ENCODE data around the genes TRIM49D2, SLC36A4, TAF1D, GPR83 and C11orf97.

DNA sequence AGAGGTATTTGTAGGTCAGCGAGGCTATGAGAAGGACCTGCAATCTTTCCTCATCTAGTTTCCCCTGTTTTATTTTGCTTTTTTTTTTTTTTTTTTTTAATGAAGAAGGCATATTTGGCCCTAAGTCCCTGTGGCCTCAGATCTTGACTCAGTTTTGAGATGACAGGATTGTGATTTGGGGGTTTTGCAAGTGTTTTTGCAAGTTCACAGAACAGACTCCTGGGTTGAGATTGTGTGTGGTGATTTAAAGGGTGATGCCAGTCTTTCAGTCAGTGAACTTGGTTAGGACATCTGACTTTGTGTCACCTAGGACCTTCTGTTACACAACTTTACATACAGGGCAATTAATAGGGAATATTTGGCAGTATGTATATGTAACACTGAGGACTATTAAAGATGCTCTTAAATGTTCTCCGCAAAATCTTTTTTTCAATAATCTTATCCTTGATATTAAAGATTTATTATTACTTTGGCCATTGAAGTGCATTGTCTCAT, 845 bp downstream of the TMEM135 start:
- RRBS, result no CpG with 5 or more reads among the region's 2 CpGs

GRCh38 chr11:88316128-88316608, 21.4 kb downstream of the CTSC start:
- RRBS, result no CpG with 5 or more reads among the region's 6 CpGs

DNA sequence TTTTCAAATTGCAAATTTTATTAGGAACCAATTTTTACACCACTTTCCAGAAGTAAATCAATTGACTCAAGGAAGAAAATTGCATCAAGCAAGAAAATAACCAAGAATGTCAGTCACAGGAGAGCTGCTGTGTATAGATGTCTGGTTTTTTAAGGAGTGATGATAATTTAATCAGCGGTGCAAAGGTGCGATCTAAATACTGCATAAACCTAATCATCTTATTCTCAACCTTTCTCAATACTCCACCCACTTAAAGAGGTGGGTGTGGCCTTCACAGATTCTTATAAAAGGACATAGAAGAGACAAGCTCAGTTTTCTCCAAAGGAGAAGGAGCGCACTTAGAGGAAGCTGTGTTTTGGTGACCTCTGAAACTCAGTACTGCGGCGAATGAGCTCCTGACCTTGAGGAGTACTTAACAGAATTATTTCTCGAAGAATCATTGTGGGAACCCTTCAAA, at the start of gene TRIM49D2:
TRIM49D2 (plus strand) TSS at position 358 of the 457 bp plus-strand sequence.
- RRBS, result no CpG with 5 or more reads among the region's 6 CpGs

GRCh38 chr11:91982225-91982483, 242.5 kb upstream of the FAT3 start:
- RRBS, result no CpG with 5 or more reads among the region's 1 CpG

DNA sequence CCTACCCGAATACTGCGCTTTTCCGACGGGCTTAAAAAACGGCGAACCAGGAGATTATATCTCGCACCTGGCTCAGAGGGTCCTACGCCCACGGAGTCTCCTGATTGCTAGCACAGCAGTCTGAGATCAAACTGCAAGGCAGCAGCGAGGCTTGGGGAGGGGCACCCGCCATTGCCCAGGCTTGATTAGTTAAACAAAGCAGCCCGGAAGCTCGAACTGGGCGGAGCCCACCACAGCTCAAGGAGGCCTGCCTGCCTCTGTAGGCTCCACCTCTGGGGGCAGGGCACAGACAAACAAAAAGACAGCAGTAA, 197.5 kb upstream of the FAT3 start:
- RRBS, result no CpG with 5 or more reads among the region's 14 CpGs

DNA sequence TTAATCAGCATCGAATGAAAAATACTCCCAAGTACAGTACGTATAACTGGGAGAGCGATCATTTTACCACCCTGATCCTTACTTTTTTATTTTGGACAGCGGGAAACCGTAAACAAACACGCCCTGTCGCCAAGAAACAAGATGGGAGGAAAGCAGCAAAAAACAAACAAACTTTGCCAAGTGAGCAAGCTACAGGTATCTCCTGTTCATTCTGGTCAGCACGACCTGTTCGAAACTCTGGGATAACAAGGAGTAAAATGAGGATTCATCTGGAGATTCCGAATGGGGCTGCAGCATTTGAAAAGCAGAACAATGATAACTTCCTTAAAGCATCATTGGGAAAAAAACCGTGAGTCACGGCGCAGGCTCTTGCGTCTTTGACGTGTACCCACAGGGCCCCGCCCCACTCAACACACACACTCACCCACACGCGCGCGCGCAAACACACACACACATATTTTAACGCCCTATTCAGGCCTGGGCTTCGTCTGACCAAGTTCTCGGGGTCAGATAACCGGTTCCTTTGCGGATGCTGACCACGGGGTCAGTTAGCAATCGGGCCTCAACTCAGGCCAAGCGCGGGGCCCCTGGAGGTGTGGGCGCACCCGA, 577 bp downstream of the SLC36A4 start:
- RRBS, result no CpG with 5 or more reads among the region's 32 CpGs

GRCh38 chr11:93197719-93198606, at the start of gene SLC36A4:
Gene SLC36A4 (minus strand): TSS chr11:93197991.
- RRBS, result under 1% methylated on average over 44 of the region's 68 CpGs

GRCh38 chr11:93481730-93482030, 61.5 kb downstream of the SMCO4 start:
- RRBS, result no CpG with 5 or more reads among the region's 3 CpGs

DNA sequence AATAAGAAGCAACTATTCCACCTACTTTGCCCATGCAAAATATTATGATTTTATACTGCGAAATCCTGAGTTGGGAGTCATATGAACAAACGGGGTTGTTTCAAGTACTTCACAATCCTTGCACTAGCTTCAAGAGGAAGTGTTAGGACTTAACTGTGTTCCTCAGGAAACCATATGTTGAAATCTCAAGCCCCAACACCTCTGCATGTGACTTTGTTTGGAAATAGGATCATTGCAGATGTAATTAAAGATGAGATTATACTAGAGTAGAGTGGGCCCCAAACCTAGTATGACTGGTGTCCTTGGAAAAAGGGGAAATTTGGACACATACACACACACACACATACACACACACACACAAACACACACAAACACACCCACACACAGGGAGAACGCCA, 6.5 kb upstream of the CEP295 start:
- RRBS, result no CpG with 5 or more reads among the region's 3 CpGs

DNA sequence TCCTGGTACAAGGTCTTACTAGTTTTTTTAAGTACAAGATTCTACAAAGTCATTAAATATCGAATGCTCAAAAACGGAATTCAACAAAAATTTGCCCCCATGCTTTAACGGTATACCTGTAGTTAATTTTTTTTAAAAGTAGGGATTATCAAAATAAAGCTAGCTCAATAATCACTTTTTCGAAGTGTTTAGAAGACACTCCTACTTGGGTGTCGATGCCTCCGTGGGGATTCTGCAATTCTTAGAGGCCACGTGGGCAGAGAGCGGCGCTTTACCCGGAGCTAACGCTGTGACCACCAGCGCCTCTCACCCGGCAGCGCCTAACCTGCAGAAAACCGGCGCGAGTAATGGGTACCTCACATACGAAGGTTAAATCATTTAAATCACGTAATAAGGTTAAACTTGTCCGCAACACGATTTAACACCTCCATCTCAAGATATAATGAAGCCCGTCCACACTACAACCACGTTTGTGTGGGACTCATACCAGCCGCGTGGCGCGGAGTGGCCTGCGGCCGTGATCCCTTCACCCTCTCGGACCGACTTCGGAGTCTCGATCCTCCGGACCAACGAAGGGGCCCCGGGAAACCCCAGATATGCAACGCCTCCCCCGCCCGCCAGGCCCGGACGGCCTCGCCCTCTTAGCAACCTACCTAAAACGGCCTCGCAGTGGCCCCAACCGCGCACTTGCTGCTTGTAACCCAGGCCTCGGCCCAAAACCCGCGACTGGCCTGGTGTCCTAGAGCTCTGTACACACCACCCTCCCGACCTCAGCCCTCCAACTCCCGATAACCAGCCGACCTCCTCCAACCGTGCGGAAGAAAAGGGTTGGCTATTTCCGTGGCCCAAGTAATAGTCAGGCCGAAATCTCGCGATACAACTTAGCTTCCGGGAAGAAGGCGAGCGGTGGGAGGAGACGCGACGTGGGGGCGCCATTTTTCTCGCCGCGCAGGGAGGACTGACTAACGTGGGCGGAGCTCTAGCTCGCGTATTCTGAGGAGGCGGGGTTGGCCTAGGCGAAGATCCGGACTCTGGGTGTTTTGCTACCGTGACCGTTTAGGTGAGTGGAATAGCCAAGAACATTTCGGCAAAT, at the start of gene TAF1D:
TAF1D (minus strand) TSS at position 827 of the 1,093 bp plus-strand sequence.
- RRBS, result 2% methylated on average over 5 of the region's 78 CpGs

GRCh38 chr11:93747072-93747528, 5.6 kb downstream of the C11orf54 start:
- RRBS, result no CpG with 5 or more reads among the region's 1 CpG

GRCh38 chr11:93849672-93850331, 616 bp downstream of the VSTM5 start:
- RRBS, result 54% methylated on average over 16 of the region's 47 CpGs

DNA sequence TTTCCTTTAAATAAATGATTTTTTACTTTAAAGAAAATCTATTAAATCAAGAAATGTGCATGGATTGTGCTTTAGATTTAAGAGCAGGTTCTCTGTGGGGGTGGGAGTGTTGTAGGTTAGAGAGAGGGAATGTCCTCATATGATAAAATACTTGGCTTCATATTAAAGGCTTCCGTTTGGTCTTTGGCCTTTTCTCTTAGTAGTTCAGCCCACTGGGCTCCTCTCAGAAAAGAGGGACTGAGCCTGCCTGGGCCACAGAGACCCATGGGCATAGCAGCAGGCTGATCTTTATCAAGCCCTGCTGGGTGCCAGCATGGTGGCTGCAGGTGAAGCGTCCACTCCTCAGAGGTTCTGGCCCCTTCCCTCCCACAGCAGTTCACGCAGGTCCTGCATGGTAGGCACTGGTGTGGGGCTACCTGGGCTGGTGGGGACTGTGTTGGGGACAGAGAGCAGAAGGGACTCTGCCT, 4.2 kb downstream of the PANX1 start:
- RRBS, result no CpG with 5 or more reads among the region's 3 CpGs

DNA sequence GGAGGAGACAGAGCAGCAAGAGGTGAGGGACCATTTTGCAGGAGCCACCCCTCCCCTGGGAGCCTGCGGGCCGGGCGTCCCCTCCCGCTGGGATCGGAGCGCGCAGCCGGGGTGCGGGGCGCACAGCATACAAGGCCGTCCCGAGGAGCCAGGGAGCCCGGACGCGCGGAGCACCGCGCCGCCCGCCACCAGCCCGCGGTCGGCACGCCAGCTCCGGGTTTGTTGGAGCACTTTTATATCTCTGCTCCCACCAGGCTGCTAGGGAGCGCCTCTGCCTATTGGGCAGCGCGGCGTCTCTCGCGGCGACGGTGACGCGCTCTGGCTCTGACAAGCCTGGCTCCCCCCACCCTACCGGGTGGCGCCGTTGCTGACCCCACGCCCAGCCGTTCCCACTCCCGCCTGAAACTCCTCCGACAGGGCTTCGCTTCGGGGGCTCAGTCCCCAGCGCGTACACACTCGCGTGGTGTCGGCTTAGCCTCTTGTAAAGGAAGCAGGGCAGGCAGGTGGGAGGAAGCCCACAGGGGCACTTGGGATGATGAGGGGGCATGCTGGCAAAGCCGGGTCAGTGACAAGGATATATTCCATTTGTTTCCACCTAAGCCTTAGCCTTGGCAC, at the start of gene GPR83:
GPR83 (minus strand) TSS at position 206 of the 615 bp plus-strand sequence.
- RRBS, result 88% methylated on average over 25 of the region's 50 CpGs

DNA sequence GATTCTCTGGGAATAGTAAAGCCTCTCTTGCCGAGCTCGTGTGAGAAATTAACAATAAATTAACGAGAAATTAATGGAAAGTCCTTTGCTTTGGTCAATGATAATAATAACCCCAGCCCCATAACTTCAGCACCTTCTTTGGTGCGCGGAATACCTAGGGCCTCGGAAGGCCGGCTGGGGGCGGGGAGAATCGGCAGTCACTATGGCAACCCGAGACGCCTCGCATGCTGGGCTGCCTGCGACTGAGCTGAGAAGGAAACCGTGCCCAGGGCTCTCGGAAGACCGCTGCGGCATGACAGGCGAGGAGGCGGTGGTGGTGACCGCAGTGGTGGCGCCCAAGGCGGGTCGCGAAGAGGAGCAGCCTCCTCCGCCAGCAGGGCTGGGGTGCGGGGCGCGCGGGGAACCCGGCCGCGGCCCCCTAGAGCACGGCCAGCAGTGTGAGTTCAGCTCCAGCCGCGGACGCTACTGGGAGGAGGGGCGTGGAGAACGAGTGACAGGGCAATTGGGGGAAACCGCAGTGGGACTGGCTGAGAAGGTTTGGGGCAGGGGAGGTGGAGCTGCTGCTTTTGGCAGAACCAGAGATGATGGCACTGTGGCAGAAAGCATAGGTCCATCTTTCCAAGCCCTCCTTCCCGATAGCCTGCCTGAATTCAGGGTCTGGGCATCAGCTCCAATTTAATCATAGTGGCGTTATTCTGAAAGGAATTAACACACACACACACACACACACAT, at the start of gene C11orf97:
C11orf97 (plus strand) TSS at position 225 of the 732 bp plus-strand sequence.
- RRBS, result no CpG with 5 or more reads among the region's 41 CpGs

- RRBS, result no CpG with 5 or more reads among the region's 2 CpGs
Measured at GRCh38 chr11:94778367-94778985, 10.3 kb downstream of the AMOTL1 start.

- RRBS, result no CpG with 5 or more reads among the region's 4 CpGs
Measured at GRCh38 chr11:94788467-94788900, 20.3 kb downstream of the AMOTL1 start.

DNA sequence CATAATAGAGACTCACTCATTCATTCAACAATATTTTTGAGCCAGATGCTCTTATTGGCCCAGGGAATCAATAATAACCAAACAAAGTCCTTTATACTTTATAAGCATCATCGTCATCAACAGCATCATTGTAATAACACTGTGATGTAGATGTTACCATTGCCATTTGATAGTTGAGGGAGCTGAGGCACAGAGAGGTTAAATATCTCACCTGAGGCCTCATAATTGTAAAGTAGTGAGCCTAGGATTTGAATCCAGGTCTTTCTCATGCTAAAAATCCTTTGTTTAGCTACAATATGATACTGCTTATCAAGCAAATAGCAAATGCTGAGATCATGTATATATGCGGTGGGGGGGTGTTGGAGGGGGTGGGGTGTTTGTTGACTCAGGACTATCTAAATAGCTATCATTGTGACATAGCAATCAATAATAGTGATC, 79.3 kb downstream of the AMOTL1 start:
- RRBS, result no CpG with 5 or more reads among the region's 2 CpGs

DNA sequence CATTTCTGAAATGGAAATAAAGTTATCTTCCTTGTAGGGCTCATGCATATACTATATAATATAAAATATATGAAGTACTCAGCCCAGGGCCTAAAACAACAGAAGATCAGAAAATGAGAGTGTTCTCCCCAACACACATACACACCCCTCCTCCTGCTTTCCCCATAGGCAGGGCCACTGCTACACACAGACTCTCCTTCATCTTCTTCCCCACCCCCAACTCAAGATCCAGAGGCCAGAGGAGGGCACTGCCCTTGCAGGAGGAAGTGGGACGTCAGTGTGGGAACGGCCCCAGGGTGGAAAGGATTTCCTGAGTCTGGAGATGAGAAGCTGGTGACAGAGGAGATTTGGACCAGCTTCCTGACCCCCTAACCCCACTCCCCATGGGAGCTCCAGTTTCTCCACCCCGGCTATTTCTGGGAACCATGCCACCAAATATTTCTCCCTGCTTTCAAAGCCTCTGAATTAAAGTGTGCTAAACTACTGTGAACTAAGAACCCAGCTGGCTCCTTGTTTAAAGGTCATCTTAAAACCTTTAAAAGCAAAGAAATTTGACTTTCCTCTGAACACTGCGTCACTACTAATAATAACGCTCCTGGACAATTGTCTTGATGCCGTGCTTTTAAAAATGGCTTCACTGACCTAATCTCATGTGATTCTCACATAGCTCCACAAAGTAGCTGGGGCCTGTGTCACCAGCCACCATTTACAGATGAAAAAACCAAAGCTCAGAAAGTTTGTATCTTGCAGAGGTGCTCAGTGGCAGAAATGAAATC, 46.6 kb downstream of the CWC15 start:
- RRBS, result no CpG with 5 or more reads among the region's 6 CpGs

GRCh38 chr11:95068322-95068958, 1.7 kb downstream of the SRSF8 start:
- RRBS, result no CpG with 5 or more reads among the region's 7 CpGs